Umbilical cord (tissue), 2 donors: ENCODE measurements around a stretch of chr9.

- RAMPAGE, long total RNA = no peak
Measured at GRCh38 chr9:15423358-15423696, 651 bp downstream of the SNAPC3 start.

DNA sequence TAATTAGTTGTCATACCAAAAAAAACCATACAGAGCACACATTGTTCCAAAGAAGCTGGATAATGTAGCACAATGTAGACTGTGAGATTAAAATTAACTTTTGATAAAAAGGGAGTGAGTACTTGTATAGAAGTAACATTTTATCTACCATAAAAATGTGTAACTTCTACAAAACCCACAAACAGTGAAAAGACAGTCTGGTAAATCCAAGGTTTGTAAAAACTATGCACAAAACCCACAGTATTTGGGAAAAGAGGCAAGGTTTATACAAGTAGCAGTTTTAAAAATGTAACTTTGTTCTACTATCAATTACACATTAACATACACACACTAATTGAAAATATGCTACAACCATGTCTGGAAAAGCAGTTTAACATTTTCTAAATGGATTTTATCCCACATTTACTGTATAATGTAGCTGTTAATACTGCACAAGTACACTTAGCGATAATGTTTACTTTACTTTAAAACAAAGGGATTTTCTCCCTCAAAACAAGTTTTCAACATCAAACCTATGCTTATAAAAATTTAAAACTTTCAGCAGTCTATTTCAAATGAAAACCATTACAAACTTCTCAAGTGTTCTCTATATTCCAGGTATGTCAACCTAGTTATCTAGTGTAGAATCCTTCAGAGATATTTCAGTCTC is 42.4 kb downstream of the SNAPC3 start:
- RAMPAGE, long total RNA = no peak

DNA sequence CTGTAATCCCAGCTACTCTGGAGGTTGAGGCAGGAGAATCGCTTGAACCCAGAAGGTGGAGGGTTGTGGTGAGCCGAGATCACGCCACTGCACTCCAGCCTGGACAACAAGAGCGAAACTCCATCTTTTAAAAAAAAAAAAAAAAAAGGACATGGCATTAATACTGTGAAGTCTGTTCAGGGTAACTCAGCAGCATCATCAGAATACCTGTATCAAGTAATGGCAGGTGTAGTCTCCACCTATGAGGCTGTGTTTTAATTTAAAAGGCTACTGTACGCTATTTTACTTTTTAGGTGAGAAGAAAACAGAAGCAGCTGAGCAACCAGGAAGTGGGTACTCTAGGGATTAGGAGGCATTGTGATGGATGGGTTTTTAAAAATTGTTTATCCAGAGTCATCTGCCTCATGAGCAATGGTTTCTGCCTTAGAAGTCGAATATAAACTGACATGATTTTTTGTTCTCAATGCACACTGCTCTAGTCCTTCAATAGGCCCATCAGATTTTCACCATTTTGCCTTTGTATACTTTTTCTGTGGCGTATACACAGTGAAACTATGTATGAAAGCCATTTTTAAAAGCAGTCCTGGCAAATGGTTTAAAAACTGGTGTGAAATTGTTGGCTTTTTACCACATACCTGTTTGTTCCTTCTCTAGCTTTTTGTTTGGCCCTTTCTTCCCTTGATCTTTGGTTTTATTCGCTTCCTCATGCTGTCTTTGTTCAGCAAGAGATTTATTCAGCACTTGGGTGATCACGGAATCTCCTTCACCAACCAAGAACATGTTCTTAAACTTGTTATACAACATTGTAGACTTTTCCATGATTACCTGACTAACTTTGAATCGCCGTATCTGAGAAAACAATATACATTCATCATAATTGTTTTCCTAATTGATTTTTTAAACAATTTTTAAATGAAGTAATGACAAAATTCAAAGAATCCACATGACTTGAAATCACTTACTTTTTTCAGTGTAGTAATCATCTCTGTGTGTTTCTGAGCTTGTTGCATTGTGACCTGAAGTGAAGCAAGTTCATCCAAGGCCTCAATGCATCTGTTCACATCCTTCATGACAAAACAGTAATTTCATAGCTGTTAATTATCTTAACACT is 42.4 kb downstream of the PSIP1 start:
- RAMPAGE, long total RNA = no peak

GRCh38 chr9:15473933-15474487 is 36.8 kb downstream of the PSIP1 start:
- RAMPAGE, long total RNA = no peak

DNA sequence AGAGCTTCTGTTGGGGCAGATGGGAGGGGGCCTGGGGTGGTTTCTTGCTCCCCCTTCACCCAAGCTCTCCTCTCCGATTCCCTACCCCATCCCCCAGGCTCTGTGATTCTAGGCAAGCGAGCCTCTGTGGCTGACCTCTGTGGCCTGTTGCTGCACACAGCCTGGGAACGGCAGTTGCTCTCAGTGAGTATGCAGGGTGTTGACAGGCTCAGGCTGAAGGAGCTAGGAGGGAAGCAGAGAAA is 547.9 kb downstream of the CCDC171 start:
- RAMPAGE, long total RNA = no peak

- RAMPAGE, long total RNA = no peak
Measured at GRCh38 chr9:16243739-16244176, 626.7 kb downstream of the BNC2 start.

GRCh38 chr9:16332446-16332660 is 538.1 kb downstream of the BNC2 start:
- RAMPAGE, long total RNA = no peak

DNA sequence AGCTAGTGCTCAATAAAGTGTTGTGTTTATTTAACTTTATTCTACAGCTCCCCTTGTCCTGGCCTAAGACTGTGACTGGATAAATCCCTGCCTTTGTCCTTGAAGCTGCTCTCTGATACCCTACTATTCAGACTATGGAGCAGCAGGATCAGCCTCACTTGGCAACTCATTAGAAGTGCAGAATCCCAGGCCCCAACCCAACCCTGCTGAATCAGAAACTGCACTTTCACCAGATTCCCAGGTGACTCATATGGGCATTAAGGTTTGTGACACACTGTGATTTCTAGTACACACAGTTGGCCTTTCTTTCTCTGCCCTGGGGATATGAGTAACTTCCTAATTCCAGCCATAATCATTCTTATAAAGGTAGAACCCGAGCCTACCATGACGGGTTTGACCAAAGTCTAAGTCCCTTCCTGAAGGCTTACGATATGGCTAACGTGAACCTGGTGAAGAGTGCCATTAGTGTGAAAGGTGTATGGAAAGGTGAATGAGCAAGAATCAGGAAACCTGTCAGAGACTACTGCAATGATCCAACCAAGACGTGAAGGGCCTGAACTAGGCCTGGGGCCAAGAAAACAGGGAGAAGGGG is 533.1 kb downstream of the BNC2 start:
- RAMPAGE, long total RNA = no peak

GRCh38 chr9:16521899-16522498 is 348.5 kb downstream of the BNC2 start:
- RAMPAGE, long total RNA = no peak

DNA sequence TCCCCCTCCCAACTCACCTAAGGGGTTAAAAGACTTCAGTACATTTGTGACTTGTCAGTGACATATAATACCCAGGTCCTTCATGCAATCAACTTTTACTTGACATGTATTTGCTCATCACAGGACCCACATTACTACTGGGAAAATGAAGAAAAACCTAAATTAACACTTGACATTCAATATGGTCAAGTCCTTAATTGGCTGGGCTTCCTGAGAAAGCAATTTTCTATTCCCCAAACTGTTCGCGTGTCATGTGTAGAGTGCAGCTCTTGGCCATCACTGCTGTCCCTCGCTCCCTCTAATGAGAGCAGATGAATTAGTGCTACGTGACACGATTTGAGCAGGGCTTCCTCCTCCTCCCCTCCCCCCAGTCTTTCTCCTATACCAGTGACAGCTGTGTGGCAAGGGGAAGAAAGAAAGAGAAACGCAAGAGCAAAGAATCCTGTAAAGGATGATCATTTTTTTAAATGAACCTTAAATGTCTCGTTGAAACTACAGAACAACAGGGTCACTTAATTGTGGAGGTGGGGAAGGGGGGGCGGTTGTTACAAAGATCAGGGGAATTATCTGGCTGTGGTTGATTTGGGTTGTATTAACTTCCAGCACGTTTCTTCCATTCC is 159.6 kb downstream of the BNC2 start:
- RAMPAGE, long total RNA = no peak

- RAMPAGE, long total RNA = no peak
Measured at GRCh38 chr9:16729693-16730119, 140.8 kb downstream of the BNC2 start.

DNA sequence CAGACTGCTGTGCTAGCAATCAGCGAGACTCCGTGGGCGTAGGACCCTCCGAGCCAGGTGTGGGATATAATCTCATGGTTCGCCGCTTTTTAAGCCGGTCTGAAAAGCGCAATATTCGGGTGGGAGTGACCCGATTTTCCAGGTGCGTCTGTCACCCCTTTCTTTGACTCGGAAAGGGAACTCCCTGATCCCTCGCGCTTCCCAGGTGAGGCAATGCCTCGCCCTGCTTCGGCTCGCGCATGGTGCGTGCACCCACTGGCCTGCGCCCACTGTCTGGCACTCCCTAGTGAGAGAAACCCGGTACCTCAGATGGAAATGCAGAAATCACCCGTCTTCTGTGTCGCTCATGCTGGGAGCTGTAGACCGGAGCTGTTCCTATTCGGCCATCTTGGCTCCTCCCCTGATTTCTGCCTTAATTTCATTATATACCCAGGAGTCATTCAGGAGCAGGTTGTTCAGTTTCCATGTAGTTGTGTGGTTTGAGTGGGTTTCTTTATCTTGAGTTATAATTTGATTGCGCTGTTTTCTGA is 155.9 kb downstream of the CNTLN start:
- RAMPAGE, long total RNA = no peak

- RAMPAGE, long total RNA = no peak
Measured at GRCh38 chr9:17317173-17317824, 182.5 kb downstream of the CNTLN start.

- RAMPAGE, long total RNA = no peak
Measured at GRCh38 chr9:18438149-18439155, 35.5 kb upstream of the ADAMTSL1 start.

DNA sequence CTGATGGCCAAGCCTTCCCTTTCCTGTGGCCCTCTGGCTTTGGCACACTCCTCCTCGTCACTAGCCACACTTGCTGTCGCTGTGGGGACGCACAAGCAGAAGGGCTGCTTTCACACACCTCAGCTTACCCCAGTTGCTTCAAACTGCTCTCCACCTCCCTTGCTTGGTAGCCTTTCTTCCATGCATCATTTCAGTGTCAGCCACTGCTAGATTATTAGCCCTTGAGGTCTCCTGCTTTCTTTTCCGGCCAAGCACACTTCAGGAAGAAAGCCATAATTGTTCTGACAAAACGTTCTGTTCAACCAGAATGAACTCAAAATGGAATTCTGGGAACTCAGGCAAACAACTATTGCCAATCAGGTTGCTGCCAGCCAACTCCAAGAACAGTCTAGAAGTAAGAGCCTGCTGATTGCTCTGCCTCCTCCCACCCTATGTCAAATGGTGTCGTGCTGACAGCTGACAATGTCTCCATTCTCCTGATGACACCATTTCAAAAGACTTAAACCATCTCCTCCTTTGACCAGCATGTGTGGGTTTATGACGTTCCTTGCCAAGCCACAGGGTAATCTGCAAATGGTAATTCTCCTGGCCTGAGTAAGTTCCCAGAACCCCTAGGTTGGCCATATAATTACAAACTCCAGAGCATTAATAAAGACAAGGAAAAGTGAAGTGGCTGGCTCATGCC is 21.8 kb upstream of the PLIN2 start:
- RAMPAGE, long total RNA = no peak

GRCh38 chr9:19154047-19154642 is 26.9 kb upstream of the PLIN2 start:
- RAMPAGE, long total RNA = no peak

DNA sequence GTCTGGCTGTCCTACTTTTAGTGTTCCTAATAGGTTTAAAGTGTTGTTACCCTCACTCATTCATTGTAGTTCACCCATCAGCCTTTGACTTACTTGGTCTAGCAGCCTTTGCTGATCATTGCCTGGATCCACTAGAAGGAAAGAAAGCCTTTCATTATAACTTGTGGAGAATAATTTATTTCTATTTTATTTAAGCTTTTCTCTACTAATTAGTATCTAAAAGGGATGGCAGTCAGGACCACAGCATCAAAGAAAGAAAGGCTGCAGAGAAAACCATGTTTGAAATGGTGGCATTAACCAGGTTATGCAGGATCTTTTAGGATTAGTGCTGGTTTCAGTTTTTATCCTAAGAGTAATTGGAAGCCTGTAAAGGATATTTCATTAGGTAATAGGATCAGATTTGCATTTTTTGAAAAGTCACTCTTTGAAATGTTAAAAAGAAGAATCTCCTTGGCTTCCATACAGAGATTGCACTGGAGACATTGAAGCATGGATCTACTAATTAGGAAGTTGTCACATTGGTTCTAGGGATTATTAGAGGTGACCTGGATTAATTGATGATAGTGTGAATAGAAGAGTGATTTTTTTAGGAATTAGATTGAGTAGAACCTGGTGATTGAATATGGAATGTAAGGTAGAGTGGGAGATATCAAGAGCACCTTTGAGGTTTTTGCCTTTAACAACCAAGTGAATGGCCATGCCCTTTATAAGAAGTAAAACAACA is 59.2 kb downstream of the RPS6 start:
- RAMPAGE, long total RNA = no peak

DNA sequence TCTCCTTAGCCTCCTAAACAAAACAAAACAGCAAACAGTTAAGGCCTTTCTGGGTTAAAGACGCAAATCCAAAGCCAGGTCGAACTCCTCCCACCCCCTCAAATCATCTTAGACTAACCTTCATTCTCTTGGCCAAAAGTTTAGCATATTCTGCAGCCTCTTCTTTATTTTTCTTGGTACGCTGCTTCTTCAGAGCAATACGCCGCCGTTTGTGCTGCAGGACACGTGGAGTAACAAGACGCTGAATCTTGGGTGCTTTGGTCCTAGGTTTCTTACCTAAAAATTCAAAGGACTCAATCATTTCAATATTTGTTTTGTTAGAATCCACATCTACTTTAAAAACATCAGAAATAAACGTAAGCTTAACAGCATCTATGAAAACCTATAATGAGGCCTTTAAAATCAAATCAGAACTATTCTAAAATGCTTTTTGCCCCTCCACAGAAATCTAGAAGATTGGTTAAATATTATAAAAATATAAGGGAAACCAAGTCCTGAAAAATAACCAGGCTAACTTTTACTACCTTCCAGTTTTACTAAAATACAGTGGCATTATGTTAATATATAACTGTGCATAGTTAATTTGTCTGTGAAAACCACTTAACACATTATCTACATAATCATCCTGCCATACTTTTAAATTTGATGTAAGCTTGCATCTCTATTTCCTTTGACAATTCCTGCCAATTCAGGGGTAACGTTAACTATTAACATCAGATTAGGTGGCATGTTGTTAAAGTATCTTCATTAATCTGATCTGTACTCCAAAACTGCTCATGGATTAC is 3.5 kb downstream of the RPS6 start:
- RAMPAGE, long total RNA = no peak

- RAMPAGE, long total RNA = no peak
Measured at GRCh38 chr9:19387150-19387637, 7.2 kb upstream of the RPS6 start.

GRCh38 chr9:19424125-19424940 is 15.5 kb downstream of the ACER2 start:
- RAMPAGE, long total RNA = no peak